Osteocyte (in vitro differentiated cells): ENCODE results near the genes BIRC6, LTBP1, FEZ2 and VIT.

DNA sequence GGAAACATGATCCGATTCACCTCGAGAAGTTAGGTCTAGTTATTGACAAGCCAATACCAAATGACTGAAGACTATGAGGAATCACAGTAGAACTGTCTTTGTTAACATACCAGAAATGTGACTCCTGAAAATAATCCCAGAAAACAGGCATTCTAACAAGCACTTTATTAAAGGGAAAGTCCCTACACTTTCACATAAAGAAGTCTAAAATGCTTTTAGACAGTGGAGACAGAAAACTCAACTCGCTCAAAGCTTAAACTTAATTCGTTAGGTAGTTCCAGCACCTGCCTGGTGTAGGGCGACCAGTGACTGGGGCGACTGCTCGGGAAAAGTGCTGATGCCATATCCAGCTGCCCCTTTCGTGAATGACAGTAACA, 1.9 kb downstream of the MEMO1 start:
- PRO-cap: no peak

GRCh38 chr2:32356275-32357558, at the start of gene BIRC6:
BIRC6 (plus strand) TSS chr2:32357023.
- PRO-cap: bidirectional peak, plus-strand start at chr2:32357216, minus-strand start at chr2:32356916

DNA sequence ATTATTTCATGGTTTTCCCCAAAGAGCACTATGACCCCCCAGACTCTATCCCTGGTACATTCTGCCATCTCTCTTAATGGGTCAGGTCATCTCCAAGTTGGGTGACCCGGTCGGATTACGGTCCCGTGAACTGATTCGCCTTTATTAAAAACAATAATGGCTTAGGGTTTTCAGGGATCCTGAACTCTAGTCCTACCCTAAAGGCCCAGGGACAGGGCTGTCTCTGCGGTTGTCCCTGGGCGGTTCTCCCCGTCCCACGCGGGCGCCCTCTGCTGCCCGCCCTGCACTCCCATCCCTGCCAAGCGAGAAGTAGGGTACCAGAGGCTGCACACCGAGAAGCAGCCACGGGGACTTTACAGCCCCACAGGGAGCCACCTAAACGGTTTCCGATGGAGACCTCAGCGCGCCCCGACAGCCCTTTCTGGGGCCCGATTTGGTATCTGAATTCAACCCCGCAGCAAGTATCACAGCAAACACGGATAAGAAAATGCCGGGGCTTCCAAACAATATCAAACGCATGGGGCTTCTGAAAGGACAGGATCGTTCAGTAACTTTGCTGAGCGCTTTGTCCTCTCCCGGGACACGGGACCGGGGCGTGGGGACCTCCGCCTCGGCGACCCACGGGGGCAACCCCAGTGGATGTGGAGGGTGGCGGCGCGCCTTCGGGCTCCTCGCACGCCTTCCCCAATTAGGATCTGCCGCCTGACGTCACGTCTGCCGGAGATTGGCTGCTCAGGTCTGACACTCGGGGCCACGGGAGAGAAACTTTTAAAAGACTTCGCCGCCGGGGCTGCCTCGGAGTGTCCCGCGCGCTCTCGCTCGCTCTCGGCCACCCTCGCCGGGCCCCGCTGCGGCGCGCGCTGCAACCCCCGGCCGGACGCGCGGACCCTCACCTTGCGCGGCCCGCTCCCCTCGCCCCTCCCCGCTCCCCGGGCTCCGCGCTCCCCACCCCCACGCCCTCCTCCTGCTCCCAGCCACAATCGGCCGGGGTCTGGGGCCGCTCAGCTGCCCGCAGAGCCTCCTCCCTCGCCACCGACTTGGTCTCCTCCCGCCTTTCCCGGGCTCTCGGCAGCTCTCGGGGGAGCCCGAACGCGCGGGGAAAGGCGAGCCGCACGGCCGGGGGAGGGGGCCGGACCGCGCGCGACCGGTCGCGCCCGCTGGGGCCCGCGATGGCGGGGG, at the start of gene LTBP1:
TSS of gene LTBP1 (plus strand) at position 798 of the 1,179 bp plus-strand sequence.
- PRO-cap: bidirectional peak, plus-strand start at position 771 of the sequence, minus-strand start at position 643 of the sequence

- PRO-cap: no peak
Observed at GRCh38 chr2:33111106-33111469, 164.3 kb downstream of the LTBP1 start.

DNA sequence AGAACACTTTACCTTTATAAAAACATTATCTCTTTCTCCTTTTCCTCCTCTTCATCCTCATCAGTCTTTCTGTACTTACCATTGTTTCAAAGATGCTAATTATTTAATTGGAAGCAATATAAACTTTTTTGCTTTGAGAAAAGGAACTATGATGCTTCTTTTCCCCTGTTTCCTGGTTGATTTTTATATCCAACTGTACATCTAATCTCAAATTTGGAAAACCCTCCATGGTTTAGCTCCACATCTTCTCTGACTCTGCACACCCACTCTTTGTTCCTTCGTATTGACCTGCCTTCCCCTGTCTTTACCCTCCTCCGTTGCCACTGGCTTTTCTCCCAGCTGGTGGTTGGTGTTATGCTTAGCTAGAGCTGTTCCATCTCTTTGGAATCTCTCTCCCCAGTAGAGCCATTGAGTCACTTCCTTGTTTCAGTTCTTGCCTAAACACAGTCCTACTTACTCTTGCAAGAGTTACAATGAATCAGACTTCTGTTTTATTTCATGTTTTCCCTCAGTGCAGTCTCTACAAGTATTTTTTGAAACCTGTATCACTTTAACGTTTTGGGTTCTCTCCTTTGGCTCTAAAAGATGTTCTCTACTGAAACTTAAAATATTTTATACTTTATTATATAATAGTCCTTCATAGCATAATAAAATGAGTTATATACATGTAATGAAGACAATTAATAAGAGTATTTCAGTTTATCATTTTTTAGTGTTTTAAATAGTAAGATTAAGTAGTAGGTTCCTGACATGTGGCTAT, 263.9 kb downstream of the LTBP1 start:
- PRO-cap: no peak

GRCh38 chr2:33219962-33220354, 256.5 kb upstream of the RASGRP3 start:
- PRO-cap: no peak

DNA sequence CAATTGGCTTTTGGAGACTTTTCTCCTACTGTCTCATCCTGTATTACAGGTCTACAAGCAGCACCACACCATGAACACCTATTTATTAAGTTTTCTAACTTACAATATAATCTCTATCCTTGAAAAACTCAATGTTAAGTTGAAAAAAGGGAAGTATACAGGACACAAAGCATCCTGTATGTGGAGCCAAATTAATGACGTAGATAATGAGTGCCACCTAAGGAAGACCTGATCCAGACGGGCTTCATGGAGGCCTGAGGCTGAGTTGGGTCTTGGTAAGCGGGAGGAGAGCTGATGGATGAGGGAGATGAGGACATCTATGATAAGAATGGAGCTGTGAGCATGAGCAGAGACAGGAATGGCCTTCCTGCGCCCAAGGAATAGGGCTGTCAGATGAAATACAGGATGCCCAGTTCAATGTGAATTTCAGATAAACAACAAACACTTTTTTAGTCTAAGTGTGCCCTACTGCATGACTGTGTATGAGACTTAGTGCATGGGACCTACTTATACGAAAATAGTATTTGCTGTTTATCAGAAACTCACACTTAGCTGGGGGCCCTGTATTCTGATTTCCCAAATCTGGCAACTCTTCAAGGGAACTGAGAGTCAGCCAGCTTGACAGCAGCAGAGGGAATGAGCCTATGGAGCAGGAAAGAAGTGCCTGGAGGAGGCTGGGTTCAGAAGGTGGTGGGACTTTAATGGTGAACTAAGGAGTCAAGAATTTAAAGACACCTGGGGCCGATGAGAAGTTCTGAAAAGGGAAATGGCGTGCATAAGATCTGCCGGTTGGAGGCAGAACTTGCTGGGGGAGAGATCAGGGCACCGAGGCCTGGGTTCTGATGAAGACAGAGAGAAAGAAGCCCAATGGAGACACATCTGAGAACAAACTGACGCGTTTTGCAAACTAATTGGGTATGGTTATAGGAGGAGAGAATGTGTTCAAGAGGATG, 37.1 kb upstream of the RASGRP3 start:
- PRO-cap: no peak

GRCh38 chr2:33494481-33494680, 17.9 kb downstream of the RASGRP3 start:
- PRO-cap: no peak

DNA sequence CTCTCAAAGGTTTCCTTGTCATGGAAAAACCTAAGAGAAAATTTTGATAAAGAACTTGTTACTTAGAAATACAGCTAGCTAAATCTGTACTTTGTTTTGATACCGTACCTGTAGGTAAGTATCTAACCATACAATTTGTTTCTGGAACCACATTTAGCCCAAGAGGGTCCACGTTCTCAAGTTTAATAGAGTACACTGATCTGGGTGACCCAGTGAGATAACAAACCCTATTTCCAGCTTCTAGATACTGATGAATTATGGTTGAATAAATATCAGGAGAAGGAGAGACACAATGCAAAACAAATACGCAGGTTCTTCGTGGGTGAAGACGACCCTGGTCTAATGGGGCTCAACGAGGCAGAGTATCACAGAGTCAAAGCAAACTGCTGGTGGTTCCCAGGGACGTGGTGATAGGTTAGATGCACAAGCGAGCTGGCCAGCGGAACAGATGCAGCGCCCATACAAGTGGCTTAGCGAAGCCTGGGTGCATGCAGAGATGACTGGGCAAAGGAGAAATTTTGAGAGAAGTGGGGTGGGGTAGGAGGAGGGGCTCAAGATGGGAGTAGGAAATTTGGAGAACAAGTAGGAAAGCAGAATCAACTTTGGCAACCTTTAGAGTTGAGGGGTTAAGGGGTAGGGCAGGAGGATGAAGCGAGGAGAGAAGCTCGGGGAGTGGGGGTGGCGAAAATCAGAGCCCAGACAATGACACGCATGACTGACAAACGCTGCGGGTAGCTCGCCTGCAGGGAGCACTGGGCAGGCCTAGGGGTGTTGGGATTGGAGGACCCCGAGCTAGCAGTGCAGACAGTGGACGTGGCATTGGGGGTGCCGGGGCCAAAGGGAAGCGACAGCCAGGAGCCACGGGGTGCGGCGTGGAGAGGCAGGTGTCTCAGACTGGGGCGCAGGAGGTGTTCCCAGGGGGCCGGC, 633 bp downstream of the FAM98A start:
- PRO-cap: unidirectional peak, plus-strand start at position 422 of the sequence; unidirectional peak, plus-strand start at position 460 of the sequence

DNA sequence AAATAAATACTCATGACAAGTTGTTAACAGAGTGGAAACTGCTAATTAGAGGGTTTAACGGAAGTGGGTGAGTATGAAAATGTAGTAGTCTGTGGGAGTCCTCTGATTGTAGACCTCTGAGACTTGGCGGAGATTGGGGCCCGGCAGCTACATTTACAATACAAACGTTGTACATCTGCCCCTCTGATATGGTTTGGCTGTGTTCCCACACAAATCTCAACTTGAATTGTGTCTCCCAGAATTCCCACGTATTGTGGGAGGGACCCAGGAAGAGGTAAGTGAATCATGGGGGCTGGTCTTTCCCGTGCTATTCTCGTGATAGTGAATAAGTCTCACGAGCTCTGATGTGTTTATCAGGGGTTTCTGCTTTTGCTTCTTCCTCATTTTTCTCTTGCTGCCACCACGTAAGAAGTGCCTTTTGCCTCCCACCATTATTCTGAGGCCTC, 107.4 kb upstream of the FAM98A start:
- PRO-cap: no peak

GRCh38 chr2:34011614-34011937, 412.5 kb upstream of the FAM98A start:
- PRO-cap: no peak

DNA sequence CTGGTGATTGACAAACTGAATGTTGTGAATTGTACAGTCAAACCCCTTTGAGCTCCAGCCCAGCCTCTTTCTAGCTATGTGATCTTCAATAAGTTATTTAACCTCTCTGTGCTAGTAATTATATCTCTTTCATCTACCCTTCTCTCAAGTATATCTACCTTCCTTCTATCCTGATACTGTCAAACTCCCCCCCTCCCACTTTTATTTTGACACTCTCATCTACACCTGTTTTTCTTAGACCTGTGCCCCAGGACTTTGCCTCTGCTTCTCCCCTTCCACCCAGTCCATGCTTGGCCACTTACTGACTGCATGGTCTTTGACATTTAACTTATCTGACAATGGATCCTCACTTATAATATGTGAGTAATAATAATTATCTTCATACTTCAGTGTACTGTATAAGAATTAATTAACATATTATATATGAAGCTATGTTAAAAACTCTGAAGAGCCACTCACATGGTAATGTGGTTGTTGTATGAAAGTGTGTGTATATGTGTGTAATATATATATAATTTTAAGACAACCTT, 270.8 kb upstream of the CRIM1 start:
- PRO-cap: no peak

DNA sequence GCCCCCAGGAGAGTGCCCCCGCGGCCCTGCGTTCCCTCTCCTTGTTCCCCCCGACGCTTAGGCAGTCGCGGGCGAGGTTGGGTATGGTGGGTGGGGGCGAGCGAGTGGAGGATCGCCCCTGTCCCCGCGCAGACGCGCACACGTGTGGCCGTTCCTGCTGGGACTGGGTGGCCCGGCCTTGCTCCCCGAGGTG, 1.1 kb downstream of the CRIM1 start:
- PRO-cap: no peak

- PRO-cap: no peak
Observed at GRCh38 chr2:36359531-36360401, 4.2 kb downstream of the CRIM1 start.

GRCh38 chr2:36534091-36535060, 63.6 kb downstream of the FEZ2 start:
- PRO-cap: no peak

GRCh38 chr2:36543333-36543792, 54.6 kb downstream of the FEZ2 start:
- PRO-cap: no peak

DNA sequence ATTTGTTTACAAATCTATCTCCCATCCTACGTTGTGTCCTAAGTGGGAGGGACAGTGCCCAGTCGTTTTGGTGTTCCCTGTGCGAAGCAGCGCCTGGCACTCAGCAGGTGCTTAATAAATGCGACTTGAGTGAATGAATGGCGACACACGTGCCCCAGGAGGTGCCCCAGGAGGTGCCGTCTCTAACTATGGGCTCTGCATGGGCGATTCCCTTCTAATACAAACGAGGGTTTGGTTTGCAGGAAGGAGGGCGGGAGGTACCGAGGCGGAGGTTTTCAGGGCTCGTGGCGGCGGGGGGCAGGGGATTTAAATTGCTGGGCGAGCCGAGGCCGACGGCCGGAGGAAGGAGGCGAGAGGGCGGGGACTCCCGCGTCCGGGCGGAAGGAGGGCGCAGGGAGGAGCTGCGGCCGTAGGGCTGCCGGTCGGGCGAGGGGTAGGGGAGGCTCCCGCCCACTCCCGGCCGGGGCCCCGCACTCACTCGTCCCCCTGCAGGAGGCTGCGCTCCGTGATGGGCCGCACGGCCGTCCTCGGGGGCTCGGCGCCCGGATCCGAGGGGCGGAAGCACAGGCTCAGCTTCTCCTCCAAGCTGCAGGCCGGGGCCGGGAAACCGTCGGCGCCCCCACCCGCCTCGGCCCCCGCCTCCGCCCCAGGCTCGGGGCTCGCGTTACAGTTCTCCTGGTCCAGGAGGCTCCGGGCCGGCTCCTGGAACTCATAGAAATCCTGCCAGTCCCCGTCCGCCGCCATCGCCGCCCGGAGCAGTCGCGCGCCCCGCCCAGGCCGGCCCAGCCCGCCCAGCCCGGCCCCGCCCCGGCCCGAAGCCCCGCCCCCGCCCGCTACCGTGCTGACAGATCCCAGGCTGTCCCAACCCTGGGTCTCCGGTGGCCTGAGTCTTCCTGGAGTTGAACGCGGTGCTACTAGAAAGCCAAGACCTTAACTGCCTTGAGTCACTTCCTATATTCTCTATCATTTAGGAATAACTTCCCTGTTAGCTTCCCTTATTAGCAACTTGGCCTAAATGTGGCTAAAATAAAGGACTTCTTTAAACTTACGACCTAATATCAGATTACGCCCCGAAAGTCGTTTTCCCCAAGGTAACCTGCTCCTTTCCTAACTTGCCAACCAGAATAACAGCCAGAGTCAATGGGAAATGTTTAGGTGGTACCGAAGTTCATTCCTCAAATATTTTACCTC, at the start of gene FEZ2:
TSS of gene FEZ2 (minus strand) at position 770 of the 1,191 bp plus-strand sequence.
- PRO-cap: unidirectional peak, plus-strand start at position 416 of the sequence; bidirectional peak, plus-strand start at position 847 of the sequence, minus-strand start at position 752 of the sequence

DNA sequence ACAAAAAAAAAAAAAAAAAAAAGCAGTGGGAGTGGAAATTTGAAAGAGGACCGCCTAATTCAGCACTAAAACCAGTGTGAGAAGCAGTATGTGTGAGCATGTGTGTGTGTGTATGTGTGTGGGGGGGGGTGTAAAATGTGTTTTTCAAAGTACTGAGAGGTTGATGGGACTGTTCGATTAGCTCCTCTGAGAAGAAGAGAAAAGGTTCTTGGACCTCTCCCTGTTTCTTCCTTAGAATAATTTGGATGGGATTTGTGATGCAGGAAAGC, at the start of gene VIT:
TSS of gene VIT (plus strand) at position 74 of the 269 bp plus-strand sequence.
- PRO-cap: no peak

- PRO-cap: no peak
Observed at GRCh38 chr2:36955598-36955890, 10.8 kb downstream of the STRN start.

DNA sequence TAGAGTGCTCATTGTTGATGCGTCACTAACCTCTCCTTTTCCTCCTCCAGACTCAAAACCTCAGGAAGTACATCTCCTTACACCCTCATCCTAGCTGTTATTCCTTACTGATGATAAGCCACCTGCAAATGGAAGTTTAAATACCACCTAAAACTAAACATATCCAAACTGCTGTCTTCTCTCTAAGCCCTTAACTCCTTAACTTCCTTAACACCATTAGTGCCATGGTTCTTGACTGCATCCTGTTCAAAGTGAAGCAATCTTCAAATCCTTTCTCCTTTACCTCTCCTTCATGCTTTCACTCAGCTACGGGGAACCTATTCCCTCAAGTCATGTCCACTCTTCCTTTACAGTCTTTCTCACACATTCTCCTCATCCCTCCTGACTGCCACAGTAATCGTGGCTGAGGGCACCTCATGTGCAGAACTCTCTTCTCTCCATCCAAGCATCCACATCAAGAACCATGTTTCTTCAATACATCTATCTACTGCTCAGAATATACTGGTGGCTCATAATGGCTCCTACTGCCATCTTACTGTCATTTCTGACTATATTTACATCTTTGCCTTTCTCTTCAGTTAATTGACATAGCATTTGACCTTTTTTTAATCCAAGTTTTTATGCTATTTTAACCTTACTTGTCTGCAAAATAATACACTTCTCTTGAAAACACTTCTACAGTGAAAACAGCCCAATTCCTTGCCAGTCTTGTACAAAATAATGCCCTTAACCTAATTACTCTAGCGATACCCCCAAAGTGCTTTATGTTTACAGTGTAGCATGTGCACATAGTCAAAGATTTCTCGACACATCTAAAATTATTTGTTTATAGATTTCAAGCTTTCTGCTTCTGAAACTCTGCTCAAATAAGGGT, 20.5 kb downstream of the EIF2AK2 start:
- PRO-cap: no peak